OCI-LY7 (cell line): Measurements from ENCODE around the gene PLA2R1.

DNA sequence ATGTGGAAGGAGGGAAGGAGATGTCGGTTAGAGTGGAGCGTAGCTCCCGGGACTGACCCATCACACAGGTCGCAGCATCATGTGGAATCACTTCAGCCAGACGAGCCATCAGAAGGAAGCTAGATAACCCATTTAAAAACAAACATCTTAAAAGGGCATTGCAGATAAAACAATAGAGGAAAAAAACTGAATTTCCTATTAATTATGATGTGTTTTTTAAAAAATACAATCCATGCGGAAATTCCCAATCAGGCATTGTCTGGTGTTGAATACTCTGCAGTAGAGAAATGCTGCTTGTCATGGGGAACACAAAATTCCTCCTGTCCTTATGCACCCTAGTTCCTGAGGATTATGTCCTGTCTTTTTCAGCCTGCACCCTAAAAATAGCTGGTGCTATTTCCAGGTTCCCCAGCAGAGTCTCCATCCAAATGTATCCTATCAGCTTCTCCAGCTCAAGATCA, 77.2 kb upstream of the DAPL1 start:
- PRO-cap = no peak
- RAMPAGE, long total RNA = no peak

- PRO-cap = no peak
- RAMPAGE, long total RNA = no peak
Measured at GRCh38 chr2:158967717-158968144, 709 bp upstream of the TANC1 start.

DNA sequence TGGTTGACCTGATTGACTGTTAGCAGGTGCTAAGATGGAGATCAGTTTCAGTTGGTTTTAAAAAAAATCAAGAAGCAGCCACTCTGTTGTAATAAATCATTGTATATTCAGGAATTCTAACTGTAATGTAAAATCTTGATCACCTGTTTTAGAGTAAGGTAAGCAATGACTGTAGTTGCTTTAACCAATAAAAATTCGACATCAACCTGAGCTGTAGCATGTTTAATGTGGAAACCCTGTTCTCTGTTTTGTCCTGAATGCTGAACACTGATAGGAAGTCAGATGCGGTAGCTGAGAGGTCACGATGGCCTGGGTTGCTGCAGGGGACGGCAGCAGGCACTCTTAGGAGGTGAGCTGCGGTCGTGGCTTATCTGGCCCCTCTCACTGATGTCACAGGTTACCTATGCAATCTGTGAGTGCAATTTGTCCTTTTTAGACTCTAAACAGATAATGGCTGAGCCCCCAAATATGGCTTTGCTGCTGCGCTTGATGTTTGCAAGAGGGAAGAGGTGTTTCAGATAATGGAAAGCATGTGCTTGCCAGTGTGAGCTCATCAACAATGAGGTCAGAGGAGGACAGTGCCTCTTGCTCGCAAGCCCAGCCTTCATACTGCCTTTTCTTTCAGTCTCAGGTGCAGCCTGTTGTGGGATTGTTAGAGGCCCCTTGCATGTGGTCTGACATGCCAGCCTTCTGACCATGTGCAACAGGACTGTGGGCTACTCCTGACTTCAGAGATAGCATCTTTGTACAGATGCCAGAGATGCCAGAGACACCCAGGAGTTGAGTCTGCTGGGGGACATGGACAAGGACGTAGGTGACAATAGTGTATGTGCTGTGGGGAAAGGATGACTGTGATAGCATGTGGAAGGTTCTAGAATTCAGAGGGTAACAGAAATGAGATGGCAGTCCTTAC, 151.2 kb downstream of the TANC1 start:
- PRO-cap = no peak
- RAMPAGE, long total RNA = no peak

DNA sequence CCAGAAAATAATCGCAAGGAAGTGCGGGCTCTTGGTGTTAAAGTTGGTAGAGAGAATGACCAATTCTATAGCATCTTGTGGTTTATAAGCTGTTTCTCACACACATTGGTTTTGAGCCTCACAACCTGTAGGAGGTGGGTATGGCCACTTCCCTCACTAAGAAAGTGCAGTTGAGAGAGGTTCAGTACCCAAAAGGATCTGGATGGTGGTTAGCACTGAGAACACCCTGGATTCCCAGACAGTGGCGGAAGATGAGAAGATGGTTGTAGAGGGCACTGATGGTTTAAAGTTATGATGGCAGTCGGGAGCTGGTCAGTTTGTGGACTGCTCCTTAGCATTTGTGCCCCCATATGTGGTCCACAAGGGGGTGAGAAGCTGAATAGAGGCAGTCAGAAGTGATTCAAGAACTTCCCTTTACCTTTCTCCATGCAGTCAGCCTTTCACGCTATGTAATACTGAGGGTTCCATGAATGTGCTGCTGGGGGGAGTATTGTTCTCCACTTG, 141.1 kb downstream of the WDSUB1 start:
- PRO-cap = no peak
- RAMPAGE, long total RNA = no peak

DNA sequence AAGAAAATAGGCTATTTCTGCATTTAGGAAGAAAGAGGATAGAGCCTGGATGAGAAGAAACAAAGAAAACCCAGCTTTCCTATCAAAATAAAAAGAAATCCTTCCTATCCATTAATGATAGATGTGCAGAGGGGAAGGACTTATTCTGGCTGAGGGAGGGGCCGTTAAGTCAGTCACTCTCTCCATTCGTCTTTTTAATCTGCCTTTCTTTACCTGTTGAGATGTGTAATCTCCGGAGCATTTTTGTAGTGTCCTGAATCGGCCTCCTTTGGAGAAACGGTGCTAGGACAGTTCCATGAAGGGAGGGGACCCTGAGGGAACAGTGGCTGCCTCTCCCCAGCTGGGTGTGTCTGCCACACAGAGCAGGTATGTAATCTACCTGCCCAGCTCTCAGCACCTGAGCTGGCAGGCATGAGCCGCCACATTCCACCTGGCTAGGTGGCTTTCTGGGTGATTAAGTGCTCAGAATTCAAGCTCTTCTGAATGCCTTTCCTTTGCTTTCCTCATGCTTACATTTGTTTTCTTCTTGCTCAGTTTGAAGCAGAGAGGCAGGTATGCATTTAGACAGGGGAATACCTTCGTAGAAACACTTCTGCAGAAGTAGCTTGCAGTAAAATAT, 131.2 kb downstream of the WDSUB1 start:
- PRO-cap = no peak
- RAMPAGE, long total RNA = no peak

DNA sequence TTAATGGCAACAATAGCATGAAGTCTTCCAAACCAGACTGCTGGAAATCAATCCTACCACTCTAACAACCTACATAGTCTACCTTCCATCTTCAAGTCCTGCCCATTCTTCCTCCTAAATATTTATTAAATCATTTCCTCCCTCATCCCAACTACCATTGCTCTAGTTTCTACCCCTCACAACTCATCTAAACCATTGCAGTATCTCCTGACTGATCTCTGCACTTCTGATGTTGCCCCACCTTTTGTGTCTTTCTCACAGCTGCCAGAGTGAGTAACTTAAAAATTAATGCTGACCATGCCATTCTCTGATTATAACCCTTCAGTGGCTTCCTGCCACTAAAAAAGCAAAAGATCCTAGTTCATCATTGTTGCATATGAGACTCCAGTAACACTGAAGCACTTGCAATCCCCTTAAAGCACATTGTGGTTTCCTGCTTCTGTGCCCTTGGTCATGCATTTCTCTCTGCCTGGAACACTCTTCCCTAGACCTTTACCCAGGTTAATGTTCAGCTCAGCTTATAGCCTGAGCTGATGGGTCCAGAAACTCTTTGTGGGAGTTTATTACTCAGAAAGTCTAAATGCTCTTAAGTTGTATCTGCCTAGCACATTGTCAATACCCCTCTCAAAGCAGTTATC, 95.0 kb upstream of the WDSUB1 start:
- PRO-cap = no peak
- RAMPAGE, long total RNA = no peak

GRCh38 chr2:159383430-159383720, 96.9 kb upstream of the WDSUB1 start:
- PRO-cap = no peak
- RAMPAGE, long total RNA = no peak

GRCh38 chr2:159404705-159405214, 118.3 kb upstream of the WDSUB1 start:
- PRO-cap = no peak
- RAMPAGE, long total RNA = no peak

- PRO-cap = no peak
- RAMPAGE, long total RNA = no peak
Measured at GRCh38 chr2:159613358-159614386, 2.7 kb downstream of the BAZ2B start.

DNA sequence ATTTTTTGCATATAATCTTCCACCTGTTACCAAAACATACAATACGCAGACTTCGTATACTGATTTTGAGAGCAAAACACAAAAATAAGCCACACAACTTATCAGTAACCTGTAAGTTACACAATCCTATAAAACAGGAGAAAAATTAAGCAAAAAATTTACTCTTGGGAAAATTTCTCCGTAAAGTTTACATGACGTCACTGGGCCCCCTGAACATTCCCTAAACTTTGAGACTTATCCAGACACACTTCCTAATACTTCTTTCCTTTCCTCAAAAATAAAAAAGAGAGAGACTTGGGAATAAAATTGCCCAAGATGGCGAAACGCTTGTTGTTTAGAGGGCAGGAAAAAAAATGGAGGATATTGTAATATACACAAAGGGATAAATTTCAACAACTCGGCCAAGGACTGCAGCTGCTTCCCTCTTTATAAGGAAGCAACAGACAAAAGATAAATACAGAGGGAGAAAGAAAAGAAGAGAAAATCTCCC, 1.6 kb downstream of the BAZ2B start:
- PRO-cap = no peak
- RAMPAGE, long total RNA = no peak

- PRO-cap = no peak
- RAMPAGE, long total RNA = no peak
Measured at GRCh38 chr2:160062332-160063106, at the start of gene PLA2R1. Gene PLA2R1 (minus strand): TSS chr2:160062615.

DNA sequence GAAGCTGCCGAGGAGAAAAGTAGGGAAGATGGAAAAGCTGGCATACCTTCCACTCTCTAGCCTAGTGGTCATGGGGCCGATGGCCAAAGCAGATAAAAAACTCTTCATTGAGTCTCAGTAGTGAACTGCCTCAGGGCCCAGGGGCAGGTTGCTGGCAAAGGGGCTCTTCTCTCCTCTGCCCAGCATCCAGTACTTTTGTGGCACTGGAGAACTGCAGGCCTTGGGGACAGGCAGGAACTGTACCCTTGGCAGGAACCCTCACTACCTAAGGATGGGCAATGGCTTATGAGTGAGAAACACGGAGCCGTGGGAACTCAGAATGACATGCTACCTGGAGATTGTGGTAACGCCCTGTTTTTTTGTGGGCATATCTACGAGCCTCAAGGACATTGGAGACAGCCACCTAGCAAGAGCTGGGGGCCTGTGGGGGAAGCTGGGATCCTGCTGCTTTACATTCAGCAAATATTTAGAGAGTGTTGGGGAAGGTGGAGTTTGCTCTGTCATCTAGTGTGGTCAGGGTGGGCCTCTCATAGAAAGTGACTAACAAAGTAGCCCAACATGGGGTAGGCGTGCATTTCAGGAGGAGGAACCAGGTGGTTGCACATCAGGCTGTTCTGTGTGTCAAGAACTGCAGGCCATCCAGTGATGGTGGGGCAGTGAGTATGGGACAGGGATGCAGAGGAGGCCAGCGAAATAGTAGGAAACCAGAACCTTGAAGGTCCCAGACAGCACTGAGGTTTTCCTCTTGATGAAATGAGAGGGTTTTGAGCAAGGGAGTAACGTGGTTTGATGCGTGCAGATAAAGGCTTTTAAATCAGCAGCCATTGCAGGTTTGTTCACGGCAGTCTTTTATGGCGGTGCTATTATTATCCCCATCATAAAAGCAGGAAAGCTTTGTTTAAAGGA, 22.8 kb upstream of the ITGB6 start:
- PRO-cap = no peak
- RAMPAGE, long total RNA = no peak

GRCh38 chr2:160331327-160331763, 131.3 kb upstream of the ITGB6 start:
- PRO-cap = no peak
- RAMPAGE, long total RNA = no peak

- PRO-cap = no peak
- RAMPAGE, long total RNA = no peak
Measured at GRCh38 chr2:160384976-160385315, 108.7 kb downstream of the RBMS1 start.

- PRO-cap = bidirectional peak, plus-strand start at chr2:160407730, minus-strand start at chr2:160407644; unidirectional peak, minus-strand start at chr2:160407903
- RAMPAGE, long total RNA = no peak
Measured at GRCh38 chr2:160407291-160408293, 86.0 kb downstream of the RBMS1 start.

GRCh38 chr2:160474111-160474468, 19.5 kb downstream of the RBMS1 start:
- PRO-cap = no peak
- RAMPAGE, long total RNA = no peak

DNA sequence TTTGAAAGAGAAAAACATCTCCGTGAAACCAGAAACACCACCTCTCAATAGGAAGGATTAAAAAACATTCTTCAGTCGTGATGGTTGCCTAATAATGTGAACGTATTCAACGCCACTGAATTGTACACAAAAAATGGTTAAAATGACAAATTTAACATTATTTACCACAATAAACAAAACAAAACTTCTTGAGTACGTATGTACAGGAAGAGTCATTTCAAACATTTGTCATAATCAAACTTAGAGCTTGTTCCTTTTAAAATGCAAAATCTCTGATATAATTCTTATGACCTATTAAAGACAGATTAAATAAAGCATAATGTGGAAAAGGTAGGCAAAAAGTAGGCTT, 19.2 kb downstream of the RBMS1 start:
- PRO-cap = no peak
- RAMPAGE, long total RNA = no peak

- PRO-cap = no peak
- RAMPAGE, long total RNA = no peak
Measured at GRCh38 chr2:160652095-160652565, 158.5 kb upstream of the RBMS1 start.

DNA sequence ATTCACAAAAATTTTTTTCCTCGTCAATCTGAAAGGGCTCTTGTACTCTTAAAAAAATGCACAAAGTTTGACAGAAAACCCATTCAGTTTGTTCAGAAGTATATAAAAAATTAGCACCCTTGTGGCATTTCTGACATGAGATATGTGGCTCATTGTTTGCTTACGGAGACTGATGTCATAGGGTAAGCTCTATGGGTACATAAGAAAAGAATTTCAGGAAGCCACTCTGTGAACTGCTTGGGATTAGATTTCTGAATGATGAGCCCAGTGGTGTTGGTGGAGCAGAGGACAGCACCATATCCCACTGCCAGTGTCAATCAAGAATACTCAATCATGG, 243.0 kb upstream of the RBMS1 start:
- PRO-cap = no peak
- RAMPAGE, long total RNA = no peak

- PRO-cap = no peak
- RAMPAGE, long total RNA = no peak
Measured at GRCh38 chr2:160952320-160952930, 207.8 kb upstream of the TANK start.